Ureter (tissue), 1 donor: Measurements from ENCODE around the gene CTNNB1.

DNA sequence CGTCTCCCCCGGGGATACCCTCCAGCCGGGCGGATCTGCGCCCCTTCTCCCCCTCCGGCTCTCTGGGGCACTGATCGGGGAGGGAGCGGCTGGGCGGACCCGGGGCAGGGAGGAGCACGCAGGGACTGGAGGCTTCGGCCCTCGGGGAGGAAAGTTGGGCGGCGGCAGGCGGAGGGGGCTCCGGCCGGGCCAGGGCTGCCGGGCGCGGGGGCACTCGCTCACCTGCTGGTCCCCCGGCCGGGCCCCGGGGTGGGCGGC is 249 bp downstream of the SCN5A start:
- PRO-cap, result no peak

- PRO-cap, result no peak
Observed at GRCh38 chr3:39052649-39052928, 773 bp downstream of the WDR48 start.

GRCh38 chr3:39146438-39147475 is 6.6 kb downstream of the CSRNP1 start:
- PRO-cap, result no peak

DNA sequence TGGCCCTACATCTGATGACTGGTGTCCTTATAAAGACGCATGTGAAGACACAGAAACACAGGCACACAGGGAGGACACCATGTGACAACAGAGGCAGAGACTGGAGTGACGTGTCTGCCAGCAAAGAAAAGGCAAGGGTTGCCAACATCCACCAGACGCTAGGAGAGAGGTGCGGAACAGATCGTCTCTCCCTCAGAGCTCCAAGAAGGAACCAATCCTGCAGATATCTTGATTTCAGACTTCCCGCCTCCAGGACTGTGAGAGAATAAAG is 42.8 kb downstream of the CX3CR1 start:
- PRO-cap, result no peak

DNA sequence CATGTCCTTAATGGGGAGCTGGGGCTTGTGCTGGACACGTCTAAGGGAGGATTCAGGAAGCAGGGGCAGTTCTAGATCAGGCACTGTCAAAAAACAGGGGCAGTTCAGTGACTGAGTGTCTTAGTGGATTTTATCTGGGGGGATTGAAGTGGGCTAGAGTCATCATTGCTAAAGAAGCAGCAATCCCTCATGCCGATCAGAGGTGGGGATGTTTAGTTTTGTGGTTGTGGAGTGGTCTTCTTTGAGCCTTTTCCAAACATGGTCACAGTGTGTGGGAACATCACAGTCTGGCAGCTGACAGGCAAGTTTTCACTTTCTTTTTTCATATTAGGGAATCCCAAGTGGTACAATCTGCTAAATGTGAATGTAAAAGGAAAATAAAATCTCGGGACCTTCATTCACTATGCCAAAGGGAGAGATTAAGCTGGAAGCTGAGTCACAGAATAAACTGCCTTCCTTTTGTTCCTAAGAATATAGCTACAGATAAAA is 10.3 kb upstream of the CX3CR1 start:
- PRO-cap, result no peak

DNA sequence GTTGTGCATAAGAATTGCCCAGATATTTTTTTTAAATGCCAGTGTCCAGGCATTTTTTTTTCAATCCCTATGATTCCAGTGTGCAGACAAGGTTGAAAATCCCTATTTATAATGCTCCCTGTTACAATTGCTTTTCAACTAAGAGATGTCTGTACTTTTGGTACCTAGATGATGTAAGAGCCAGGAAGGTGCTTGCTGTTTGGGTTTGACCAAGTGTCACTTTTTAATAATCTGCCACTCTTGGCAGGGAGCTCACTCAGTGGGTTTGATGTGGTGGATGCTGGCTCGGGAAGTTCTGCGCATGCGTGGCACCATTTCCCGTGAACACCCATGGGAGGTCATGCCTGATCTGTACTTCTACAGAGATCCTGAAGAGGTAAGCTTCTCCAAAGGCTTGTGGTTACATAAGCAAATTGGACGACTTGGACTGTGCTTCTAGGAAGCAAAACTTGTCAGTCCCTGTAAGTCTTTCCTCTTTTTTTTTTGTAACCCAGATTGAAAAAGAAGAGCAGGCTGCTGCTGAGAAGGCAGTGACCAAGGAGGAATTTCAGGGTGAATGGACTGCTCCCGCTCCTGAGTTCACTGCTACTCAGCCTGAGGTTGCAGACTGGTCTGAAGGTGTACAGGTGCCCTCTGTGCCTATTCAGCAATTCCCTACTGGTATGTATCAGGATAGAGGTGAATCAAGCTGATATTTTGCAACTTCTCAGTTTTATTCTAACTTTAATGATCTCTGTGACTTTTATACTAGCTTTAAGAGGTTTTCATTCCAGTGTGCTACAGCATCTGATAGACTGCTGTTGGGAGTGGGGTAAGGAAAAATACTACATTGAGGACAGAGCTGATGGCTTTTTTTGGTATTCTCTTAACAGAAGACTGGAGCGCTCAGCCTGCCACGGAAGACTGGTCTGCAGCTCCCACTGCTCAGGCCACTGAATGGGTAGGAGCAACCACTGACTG is 5.2 kb downstream of the RPSA start:
- PRO-cap, result no peak

- PRO-cap, result no peak
Observed at GRCh38 chr3:40076987-40077568, 232.4 kb upstream of the EIF1B start.

GRCh38 chr3:40209548-40210177 is 99.8 kb upstream of the EIF1B start:
- PRO-cap, result no peak

DNA sequence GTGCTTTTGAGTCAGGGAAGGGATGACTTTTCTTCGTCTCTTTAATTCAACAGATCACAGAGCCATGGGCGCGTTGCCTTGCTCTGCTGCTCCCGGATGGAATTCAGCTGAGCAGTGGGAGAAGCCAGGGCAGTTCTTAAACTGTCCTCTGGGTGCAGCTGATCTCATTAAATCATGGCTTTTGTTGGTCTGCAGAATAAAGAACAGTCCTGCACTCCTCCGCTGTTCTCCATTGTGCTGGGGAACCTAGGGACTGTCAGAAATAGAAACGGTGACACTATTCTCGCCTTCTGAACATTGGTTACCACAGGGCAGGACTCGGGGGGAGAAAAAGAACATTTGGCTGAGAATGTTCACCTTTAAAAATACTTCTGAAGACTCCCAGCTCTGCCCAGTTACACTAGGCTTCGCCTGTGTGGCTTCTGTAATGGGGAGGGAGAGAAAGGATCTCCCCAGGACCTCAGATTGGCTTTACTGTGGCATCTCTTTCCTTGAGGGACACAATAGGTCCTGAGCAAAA is 71.2 kb upstream of the EIF1B start:
- PRO-cap, result no peak

DNA sequence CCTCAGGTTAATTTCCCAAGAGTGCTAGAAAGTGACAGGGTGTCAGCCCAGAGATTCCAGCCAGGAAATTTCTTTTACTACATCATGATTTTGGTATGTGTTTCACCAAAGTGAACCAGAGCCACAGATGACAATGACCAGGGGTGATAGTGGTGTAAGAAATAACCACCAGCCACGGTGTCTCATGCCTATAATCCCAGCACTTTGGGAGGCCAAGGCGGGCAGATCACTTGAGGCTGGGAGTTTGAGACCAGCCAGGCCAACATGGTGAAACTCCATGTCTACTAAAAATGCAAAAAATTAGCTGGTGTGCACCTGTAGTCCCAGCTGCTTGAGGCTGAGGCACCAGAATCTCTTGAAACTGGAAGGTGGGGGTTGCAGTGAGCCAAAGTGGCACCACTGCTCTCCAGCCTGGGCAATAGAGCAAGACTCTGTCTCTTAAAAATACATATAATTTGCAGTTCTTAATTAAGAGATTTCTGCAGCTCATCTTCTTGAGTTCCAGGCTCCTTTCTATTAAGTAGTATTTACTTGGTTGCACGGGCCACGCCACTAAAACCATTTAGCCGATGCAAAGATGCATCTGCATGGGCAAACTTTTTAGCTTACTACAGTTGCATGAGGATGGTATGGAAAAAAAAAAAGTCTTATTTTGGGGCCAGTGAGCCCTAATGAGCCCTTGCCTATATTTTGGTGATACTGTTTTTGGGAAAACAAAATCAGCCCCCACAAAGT is 3.5 kb downstream of the EIF1B start:
- PRO-cap, result no peak

DNA sequence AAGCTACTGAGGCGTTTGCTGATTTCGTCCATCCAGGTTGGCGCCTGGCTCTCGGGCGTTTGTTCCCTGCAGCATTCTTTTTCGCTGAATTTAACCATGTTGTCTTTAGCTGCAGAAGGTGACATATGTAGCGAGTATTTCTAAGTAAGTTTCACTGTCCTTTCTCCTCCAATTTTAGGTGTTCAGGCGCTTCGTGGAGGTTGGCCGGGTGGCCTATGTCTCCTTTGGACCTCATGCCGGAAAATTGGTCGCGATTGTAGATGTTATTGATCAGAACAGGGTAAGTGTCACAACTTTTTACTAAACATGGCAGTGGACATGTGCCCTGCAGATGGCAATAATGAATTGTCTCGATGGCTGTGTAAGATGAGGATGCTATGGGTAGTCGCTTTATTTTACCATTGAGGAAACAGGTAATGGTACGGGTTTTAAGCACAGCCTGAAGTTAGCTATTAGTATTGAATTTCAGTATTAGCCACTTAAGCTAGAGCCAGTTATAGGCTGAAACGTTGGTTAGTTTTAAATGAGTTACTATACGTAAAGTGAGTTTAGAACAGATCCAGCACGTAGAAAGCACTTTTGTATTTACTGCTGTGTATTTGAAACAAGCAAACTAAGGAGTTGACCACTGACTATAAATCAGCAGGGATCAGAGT is 701 bp downstream of the RPL14 start:
- PRO-cap, result no peak

DNA sequence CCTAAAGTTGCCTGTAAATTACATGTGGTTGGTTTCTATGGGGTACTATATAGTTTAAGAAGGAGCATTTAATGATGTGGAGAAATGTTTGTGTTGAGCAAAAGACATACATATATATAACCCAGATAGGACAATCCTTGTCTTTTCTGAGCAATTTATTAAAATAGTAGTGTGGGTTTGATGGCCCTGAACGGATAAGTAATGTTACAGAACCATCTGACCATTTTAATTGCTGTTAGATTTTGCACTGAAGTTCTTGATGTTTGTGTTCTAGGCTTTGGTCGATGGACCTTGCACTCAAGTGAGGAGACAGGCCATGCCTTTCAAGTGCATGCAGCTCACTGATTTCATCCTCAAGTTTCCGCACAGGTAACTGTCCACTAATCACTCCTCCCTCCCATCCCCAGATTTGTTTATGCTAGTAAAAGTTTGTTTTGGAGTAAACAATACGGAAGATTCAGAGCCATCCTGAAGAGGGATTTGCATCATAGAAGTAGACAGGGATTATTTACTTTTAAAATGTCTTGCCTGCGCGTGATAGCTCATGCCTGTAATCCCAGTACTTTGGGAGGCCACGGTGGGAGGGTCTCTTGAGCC is 1.3 kb downstream of the RPL14 start:
- PRO-cap, result no peak

DNA sequence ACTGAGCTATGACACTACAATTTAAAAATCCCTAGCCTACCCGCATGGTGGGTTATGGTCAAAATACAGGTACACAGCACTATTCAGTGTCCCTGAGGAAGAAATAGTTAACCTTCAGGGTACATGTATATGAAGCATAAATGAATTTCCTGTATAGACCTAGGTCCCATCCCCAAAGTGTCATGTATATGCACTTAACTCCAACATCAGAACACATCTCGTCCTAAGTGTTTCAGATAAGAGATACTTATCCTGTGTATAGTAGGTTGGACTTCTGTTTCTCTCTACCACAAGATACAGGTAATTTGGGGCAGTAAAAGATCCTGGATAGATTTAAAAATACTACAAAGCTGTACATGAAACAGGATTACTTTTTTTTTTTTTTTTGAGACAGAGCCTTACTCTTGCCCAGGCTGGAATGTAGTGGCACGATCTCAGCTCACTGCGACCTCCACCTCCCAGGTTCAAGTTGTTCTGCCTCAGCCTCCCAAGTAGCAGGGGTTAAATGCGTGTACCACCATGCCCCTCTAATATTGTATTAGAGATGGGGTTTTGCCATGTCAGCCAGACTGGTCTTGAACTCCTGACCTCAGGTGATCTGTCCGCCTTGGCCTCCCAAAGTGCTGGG is 6.6 kb downstream of the RPL14 start:
- PRO-cap, result no peak

GRCh38 chr3:40691037-40691986 is 166.6 kb downstream of the ZNF621 start:
- PRO-cap, result no peak

DNA sequence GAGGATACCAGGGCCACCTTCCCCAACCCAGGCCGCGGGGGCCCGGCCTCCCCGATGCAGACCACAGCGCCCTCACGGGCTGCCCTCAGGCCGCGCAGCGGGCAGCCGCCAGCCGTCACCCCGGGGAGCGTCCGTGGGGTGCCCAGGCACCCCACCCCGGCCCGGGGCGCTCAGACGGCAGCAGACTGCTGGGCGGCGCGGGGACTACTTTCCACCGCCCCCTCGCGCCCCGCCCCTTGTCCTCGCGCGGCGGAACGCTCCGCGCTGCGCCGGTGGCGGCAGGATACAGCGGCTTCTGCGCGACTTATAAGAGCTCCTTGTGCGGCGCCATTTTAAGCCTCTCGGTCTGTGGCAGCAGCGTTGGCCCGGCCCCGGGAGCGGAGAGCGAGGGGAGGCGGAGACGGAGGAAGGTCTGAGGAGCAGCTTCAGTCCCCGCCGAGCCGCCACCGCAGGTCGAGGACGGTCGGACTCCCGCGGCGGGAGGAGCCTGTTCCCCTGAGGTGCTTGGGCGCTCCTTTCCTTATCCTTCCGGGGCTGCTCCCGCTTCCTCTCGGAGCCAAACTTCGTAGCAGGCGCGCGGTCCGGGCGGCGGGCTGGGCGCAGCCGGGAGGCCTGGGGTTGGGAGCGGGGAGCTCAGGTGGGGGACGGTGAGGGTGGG is at the start of gene CTNNB1:
Gene CTNNB1, plus strand, starts transcription at position 335 of the 658 bp plus-strand sequence.
- PRO-cap, result bidirectional peak, plus-strand start at position 335 of the sequence, minus-strand start at position 158 of the sequence

DNA sequence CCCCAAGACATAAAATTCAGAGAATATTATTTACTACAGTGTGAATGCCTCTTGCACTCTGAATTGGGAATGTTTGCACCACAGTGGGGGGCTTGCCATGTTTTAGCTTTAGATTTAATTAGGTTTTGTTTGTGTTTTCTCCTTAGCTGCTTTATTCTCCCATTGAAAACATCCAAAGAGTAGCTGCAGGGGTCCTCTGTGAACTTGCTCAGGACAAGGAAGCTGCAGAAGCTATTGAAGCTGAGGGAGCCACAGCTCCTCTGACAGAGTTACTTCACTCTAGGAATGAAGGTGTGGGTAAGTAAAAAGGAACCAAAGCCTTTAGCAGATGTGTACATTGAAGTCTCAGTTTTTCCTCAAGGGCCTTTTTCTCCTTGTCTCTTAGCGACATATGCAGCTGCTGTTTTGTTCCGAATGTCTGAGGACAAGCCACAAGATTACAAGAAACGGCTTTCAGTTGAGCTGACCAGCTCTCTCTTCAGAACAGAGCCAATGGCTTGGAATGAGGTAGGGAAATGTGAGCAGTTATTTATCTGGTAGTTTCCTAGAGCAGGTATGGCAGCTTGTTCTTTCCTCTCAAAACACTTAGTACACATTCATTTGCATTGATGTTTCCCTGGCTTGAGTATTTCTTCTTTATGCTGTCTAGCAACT is 37.0 kb downstream of the CTNNB1 start:
- PRO-cap, result no peak

DNA sequence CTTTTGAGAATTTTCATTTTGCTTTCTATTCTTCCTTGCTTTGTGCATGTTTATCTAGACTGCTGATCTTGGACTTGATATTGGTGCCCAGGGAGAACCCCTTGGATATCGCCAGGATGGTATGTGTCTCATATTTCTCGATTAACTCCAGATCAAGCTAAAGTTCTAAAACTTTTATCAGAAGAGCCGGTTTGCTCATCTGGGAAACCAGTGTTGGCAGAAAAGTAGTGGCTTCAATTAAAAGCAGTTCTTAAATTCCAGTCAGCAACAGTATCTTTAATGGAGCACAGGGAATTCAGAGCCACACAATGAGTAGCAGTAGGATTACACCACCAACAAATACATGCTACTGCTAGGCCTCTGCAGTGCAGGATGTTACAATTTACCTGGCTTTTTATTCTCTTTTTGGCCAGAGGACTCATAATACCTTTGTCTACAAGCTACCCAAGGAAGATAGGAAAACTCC is 38.7 kb downstream of the CTNNB1 start:
- PRO-cap, result no peak

GRCh38 chr3:41381695-41382905 is 182.8 kb downstream of the CTNNB1 start:
- PRO-cap, result no peak

DNA sequence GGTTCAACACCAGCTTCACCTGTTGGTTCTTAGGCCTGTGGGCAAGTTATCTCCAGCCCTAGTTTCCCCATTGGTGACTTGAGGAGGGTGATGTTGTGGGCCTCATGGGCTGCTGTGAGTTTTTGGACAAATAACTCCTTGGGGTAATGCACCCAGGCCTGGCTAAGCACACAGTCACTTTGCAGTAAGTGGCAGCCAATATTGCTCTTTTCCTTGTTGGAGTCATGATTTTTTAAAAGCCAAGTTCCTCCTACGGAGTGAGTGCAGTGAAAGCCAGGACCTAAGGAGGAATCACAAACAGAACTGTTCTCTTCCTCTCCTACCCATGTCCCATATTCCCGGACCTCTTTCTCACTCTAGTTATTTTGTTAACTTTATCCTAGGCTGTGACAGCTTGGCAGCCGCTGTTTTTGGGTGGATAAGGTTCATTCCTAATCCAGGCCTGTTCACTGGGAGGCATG is 20.2 kb upstream of the TRAK1 start:
- PRO-cap, result no peak

GRCh38 chr3:42106356-42107131 is 15.4 kb downstream of the TRAK1 start:
- PRO-cap, result no peak